Thoracic aorta (tissue), 1 donor: ENCODE results near the genes SIGLEC12, ZNF577, ZNF616 and ZNF528.

GRCh38 chr19:51408810-51409463 is 8.5 kb downstream of the SIGLEC10 start:
- RAMPAGE, long total RNA, result no peak

- RAMPAGE, long total RNA, result no peak
Observed at GRCh38 chr19:51501452-51501980, at the start of gene SIGLEC12. TSS of gene SIGLEC12 (minus strand) at chr19:51501800.

DNA sequence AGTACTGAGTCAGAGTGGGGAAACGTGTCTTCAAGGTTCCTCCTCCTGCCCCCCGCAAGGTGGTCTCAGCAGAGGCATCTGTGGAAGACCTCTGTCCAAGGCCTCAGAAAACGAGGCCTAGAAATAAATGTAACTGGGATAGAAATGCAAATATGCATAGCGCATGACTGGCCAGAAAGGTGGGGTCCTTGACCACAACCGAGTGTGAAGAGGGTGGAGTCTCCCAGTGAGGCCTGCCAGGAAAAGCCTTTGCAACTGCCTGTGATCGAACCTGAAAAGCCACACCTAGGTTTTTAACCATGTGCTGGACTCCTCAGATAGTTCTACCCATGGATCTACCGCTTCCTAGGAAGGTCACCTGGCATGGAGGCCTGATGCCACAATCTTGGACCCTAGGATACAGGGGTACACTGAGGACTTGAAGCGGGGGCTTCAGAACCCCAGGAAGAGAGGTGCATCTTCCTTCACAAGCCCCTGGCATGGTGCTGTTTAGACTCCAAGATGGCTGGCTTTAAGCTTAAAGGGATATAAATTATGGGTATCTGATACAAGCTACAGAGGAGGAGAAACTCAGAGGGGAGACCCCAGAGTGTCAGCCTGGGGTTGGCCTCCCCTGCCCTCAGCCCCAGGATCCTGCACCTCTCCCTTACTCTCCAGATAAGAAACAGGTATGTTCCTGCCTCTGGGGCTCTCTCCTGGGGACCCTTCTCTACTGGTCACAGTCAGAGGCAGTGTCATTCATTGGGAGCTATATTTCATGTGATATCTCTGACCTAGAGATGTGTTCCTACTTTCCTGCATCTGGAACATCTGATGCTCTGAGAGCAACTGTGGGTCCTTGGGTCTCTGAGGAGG is 18.3 kb upstream of the SIGLEC6 start:
- RAMPAGE, long total RNA, result no peak

DNA sequence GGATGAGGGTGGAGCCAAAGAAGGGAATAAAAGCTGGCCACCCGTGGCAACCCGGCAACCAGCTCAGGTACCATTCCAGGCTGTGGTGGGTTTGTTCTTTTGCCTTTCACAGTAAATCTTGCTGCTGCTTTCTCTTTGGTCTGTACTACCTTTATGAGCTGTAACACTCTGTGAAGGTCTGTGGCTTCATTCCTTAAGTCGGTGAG is 16.6 kb upstream of the SPACA6 start:
- RAMPAGE, long total RNA, result no peak

GRCh38 chr19:51690004-51690180 is 3.2 kb upstream of the SPACA6 start:
- RAMPAGE, long total RNA, result no peak

- RAMPAGE, long total RNA, result no peak
Observed at GRCh38 chr19:51743450-51743875, 8.2 kb downstream of the FPR1 start.

DNA sequence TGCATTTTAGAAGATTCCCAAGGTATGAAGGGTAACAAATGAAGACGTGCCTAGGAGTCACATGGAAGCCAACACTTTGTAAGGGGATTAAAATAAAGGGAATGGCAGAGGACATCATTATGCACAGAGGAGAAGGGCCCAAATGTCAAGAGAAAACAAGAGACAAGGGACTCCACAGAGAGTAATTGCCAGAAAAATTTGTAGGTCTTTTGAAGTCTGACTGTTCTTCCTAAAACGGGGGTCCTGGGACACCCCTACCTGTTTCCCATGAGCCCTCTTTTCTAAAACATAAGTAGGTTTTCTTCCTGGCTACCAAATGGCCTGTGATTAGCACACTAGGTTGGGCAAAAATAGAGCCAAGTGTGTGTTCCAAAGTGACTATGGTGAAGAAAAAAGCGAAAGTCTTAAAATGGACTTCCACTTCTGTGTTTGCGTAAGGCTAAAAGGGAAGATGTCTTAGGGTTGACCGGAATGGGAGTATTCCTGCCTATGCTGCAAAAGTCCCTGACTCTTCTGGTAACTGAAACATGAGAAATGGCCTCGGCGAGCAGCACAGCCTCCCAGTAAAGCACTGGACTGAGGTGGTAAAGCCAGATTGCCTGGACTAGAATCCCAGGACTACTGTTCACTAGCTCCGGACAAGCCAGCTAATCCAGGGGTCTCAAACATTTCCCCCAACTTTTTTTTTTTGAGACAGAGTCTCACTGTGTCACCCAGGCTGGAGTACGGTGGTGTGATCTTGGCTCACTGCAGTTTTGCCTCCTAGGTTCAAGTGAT is 2.4 kb upstream of the FPR1 start:
- RAMPAGE, long total RNA, result no peak

- RAMPAGE, long total RNA, result no peak
Observed at GRCh38 chr19:51796068-51796955, 1.4 kb downstream of the FPR3 start.

DNA sequence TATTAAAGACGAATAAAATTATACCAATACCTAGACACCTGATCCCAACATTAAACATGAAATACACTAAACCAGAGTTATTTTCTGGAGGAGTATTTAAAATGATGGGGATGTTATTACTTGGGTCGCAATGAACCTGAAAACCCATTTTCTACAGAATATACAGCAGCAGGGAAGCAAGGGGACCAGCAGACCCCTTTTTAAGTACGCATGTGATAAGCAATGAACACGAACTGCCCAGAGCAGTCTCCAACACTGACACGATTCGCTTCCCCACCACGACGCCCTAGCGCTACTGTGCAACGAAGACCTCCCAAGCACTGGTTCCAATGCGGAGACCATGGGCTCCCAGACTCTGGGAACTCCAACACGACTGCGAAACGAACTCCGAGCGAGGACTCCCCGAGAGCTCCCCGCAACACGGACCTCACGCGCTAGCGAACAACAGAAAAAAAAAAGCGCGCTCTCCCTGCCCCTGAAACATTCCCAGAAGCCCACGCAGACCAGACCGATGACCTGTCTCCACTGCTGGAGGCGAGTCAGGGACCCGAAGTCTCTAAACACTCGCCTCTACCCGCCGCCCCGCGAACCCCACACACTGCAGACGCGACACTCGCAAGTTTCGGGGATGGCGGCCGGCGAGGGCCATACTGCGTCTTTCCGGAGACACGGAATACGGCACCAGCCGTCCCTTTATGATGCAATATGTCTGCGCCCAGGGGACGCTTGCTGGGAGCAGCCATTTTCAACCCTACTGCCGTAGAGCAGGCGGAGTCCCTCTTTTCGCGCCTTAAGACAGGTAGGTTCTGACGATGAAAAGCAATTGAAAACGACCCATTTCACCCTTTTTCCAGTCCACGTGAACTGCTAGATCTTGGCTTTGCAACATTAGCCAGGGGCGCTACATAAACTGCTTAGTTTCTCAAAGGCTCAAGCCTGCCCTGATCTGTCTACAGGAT is at the start of gene ZNF577:
ZNF577 (minus strand) TSS at position 624 of the 959 bp plus-strand sequence.
- RAMPAGE, long total RNA, result no peak

DNA sequence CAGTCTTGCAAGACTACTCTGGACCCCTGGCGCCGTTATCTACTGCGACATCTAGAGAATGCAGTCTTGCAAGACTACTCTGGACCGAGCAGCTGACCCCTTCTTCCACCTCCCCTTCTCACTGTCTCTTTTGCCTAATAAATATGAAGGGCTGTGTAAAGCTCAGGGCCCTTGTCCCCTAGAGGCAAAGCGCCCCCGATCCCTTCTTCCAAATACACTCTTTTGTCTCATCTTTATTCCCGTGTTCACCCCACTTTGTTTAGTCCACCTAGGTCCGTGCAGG is 10.6 kb downstream of the ZNF350 start:
- RAMPAGE, long total RNA, result no peak

DNA sequence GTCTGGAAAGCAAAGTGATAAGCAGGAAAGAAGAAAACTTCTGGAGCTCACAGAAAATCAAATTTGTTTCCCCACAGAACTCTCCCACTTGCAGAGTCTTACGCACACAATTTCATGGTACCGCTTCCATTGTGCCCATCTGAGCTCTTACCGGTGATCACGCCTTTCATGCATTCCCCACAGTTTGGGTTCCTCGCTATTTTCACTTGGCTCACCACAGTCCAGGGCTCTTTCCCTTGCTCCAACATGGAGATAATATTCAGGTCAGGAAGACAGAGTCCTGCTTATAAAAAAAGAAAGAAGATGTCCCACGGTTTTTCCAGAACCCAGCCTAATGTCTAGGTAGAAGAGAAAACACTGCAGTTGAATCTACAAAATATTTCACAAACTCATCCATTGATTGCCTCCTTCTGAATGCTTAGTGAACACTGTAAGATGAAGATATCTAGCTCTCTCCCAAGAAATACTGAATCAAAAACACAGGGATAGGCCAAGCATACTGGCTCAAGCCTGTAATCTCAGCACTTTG is 19.6 kb downstream of the ZNF841 start:
- RAMPAGE, long total RNA, result no peak

DNA sequence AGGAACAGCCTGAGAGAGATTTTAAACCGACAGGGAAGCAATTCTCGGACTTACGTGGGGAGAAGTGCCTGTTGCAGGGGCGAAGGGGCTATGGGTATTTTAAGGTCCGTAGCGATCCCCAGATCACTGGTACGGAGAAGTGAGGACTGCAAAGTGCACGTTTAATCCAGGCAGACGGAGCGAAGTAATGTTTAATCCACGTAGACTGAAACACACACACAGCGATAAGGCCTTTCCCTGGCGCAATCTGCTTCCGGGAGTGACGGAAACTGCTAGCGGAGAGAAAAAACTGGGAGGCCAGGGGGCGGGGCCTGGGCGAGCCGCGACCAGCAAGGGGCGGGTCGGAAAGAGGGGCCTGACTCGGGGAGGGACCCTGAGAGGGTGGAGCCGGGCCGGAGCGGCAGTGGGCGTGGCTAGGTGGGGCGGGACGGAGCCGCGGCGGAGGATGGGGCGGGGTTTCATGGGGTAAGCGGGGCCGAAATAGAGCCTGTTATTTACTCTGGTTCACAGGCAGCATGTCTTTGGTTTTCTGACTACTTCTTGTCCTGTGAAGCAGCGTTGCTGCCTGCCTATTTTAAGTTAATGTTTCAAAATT is at the start of gene ZNF616:
ZNF616 (minus strand) TSS at position 261 of the 595 bp plus-strand sequence.
- RAMPAGE, long total RNA, result start-site peak on the minus strand centred at position 262 of the sequence, 125 bp wide, 58 reads

DNA sequence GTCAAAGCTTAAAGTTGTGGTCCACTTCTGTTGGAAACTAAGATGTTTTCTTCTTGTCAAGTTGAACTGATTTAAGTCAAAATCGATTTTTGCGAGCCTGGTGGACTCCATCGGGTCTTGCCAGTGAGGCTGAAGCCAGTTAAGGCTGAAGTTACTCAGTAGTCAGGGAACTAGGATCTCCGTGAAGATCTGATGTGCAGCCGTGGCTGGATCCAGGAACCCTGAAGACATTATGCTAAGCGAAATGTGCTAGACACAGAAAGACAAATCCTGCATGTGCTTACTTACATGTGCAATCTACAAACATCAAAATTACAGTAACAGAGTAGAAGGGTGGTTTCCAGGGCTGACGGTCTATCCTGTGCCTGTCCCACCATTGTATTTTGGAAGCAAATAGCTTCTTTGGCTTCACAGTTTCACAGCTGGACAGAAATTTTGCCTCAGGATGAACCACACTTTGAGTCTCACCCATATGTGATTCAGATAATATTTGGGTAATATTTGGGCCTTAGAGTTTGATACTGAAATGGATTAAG is 514 bp upstream of the ZNF836 start:
- RAMPAGE, long total RNA, result no peak

DNA sequence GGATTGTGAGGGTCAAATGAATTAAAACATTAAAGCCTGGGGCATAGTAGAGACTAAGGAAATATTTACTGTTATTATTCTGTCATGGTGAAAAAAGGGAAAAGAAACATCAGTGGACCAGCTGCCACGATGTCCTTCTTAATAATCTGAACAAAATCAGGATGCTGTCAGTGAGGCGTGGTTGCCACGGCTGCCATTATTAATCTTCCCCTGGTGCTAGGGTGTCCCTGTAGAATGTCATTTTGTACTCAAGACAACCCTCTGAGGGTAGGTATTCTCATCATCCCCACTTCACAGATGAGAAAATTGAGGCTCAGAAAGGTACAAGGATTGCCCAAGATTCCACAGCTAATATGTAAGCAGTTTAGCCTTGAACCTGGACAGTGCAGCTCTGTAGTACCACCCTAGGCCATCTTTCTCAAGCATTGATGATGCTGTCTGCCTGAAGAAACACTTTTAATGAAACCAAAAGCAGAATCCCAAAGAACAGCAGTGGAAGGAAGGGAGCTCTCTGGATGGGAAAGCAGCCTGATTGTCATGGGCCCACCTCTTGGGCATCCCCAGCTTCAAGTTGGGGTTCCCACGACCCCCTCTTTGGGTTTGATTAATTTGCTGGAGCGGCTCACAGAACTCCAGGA is 8.1 kb downstream of the PPP2R1A start:
- RAMPAGE, long total RNA, result no peak

- RAMPAGE, long total RNA, result no peak
Observed at GRCh38 chr19:52201566-52201864, 11.7 kb downstream of the PPP2R1A start.

GRCh38 chr19:52397501-52398050 is at the start of gene ZNF528:
TSS of gene ZNF528 (plus strand) at chr19:52397849.
- RAMPAGE, long total RNA, result start-site peak on the minus strand at chr19:52397709-52397757, 26 reads; start-site peak on the plus strand at chr19:52397847-52397894, 134 reads

GRCh38 chr19:52558677-52559208 is 11.3 kb upstream of the ZNF701 start:
- RAMPAGE, long total RNA, result no peak

GRCh38 chr19:52569564-52569941 is 534 bp upstream of the ZNF701 start:
- RAMPAGE, long total RNA, result no peak

DNA sequence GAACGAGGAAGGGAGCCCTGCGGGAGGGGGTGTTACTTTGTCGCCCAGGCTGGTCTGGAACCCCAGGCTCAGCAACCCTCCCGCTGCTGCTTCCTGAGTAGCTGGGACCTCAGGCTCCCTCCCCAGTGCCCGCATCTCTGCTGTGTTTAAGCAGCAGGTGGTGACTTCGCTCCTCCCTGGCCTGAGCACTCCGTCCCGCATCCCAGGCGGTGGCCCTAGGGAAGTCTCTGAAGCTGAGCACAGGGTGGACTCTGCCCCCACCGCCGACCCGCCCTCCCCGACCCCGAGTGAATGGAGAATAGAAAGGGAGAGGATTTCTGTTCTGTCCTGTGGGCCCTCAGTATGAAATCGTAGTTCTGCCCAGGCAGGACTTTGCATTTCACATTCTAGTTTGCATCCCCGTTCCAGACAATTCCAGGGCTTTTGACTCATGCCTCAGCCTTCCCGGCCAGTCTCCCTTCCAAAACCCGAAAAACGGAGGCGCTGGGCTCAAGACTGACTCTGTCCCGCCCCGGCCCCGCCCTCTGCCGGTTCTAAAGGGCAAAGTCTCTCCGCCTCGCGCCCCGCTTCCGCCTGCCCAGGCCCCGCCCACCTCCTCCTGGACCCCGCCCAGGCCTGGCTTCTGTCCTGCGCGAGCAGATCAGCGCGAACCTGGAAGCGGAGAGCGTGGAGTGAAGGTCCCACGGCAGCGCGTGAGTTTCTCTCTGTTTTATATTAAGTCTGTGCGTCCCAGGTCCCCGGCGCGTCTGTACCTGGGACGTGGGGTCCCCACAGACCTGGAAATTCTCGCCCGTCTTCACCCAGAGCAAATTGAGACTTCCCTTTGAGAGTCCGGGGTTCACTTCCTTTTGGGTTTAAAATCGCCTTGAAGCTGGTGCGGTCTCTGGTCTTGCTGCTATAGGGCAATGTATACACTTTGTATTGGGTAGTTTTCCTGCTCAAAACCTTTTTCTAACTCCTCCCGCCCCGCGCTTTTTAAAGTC is 30.9 kb downstream of the ZNF701 start:
- RAMPAGE, long total RNA, result start-site peak on the plus strand centred at position 641 of the sequence, 15 bp wide, 12 reads

- RAMPAGE, long total RNA, result start-site peak on the minus strand at chr19:52621501-52621756, 8 reads; start-site peak on the minus strand at chr19:52622031-52622264, 6 reads
Observed at GRCh38 chr19:52621239-52622336, 51.5 kb downstream of the ZNF701 start.